Kidney (tissue), 2 donors: ENCODE results near the gene ADAP1.

DNA sequence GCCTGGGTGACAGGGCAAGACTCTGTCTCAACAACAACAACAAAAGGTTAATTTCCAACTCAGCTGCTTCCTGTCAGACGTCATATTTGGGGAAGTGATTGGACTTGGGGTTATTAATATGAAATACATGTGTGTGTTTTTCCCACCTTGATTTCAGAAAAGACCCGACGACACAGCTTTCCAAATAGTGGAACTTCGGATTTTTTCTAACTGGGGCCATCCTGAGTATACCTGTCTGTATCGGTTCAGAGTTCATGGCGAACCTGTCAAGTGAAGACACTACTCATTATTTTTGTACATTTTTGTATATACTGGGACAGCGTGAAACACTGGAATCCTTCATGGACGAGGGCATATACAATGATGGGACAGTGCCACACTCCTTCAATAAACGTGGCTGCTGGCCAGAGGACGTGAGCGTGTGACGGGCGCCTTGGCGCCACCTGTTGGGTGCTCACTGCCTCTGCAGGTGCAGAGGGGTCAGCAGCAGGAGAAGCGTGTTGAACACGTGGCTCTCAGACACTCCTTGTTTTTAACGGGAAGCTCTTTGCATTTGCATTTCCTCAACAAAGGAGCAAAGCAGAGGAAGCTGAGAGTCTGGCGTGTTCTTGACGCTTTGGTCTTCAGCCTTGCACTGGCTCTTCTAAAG lies 3.2 kb upstream of the GET4 start:
- PRO-cap = unidirectional peak, plus-strand start at position 569 of the sequence
- RRBS = no CpG with 5 or more reads among the region's 19 CpGs

DNA sequence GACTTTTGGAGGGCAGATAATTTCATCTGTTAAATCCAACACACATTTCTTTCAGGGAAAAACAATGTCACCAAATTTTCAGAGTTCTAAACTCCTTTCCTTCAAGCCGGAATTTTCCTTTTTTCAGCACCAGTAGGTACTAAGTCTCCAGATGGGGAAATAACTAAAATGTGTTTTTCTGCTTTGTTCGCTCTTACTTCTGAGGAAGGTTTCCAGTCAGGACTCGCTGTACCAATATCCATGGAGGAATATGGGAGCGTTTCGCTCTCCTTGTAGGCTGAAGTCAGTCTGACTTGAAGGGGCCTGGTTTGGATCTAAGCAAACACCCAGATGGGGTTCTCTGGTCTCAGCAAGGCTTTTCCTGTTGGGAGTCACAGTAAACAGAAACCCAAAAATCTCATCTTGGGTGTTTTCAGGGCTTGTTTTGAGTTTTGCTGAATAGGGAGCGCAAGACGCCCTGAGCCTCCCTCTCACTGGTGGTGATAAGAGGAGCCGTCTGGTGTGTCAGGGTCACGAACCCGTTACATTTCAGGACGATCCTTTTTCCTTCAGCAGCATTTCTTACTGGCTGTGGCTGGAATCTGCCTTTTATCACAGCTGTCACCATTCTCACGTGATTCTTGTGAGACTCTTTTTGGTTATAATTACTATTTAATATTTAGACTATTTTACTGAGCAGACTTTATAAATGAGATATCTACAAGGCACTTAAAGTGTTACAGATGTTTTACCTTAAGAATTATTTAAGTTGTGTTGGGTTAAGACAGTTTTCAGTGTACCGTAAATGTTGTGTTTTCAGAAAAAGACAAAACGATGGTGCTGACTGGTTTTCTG lies 2.4 kb upstream of the GET4 start:
- PRO-cap = no peak
- RRBS = no CpG with 5 or more reads among the region's 14 CpGs

GRCh38 chr7:904766-905382 lies 28.5 kb downstream of the GET4 start:
- PRO-cap = no peak
- RRBS = 40% methylated on average over 13 of the region's 30 CpGs

DNA sequence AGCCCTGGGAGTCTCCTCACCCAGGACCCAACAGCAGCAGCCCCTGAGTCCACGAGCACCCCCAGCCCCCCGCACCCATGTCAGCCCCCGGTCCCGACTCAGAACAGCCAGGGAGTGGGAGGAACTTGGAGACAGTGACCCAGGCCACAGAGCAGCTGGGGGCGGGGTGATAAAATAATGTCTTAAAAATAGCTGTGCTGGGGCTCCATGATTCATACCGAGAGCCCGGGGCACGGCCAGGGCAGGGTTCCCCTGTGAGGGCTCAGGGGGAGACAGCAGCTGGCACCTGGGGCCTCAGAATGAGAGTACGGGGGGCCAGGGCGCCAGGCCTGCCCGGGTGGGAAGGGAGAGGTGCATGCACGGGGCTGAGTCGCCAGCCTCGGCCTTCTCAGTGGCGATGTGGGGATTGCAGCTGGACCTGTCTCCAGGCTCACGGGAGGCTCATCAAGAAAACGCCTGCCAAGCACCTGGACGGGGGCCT lies 29.8 kb downstream of the ADAP1 start:
- PRO-cap = no peak
- RRBS = 31% methylated on average over 7 of the region's 18 CpGs

GRCh38 chr7:954360-954945 lies at the start of gene ADAP1:
TSS of gene ADAP1 (minus strand) at chr7:954680.
- PRO-cap = bidirectional peak, plus-strand start at chr7:954677, minus-strand start at chr7:954632
- RRBS = 2% methylated on average over 56 of the region's 98 CpGs

GRCh38 chr7:988290-989147 lies 5.5 kb downstream of the CYP2W1 start:
- PRO-cap = no peak
- RRBS = 5% methylated on average over 10 of the region's 33 CpGs

GRCh38 chr7:1053906-1054846 lies 9.8 kb downstream of the GPR146 start:
- PRO-cap = no peak
- RRBS = 93% methylated on average over 4 of the region's 43 CpGs

DNA sequence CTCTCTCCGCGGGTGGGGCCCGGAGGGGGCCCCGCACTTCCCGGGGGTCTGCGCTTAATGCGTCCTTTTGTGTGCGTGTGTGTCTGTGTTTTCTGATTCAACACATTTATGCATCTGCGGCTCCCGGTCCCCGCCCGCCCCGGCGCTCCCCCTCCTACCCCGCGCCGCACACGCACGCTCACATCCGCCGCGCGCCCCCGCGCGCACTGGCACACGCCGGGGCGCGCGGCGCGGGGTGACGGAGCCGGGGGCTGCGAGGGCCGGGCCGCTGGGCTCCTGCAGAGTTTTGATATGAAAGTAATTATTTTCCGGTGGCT lies 4.7 kb downstream of the UNCX start:
- PRO-cap = no peak
- RRBS = 7% methylated on average over 24 of the region's 39 CpGs

- PRO-cap = no peak
- RRBS = no CpG with 5 or more reads among the region's 21 CpGs
These were observed 4.7 kb downstream of the MICALL2 start for GRCh38 chr7:1454408-1455068.

DNA sequence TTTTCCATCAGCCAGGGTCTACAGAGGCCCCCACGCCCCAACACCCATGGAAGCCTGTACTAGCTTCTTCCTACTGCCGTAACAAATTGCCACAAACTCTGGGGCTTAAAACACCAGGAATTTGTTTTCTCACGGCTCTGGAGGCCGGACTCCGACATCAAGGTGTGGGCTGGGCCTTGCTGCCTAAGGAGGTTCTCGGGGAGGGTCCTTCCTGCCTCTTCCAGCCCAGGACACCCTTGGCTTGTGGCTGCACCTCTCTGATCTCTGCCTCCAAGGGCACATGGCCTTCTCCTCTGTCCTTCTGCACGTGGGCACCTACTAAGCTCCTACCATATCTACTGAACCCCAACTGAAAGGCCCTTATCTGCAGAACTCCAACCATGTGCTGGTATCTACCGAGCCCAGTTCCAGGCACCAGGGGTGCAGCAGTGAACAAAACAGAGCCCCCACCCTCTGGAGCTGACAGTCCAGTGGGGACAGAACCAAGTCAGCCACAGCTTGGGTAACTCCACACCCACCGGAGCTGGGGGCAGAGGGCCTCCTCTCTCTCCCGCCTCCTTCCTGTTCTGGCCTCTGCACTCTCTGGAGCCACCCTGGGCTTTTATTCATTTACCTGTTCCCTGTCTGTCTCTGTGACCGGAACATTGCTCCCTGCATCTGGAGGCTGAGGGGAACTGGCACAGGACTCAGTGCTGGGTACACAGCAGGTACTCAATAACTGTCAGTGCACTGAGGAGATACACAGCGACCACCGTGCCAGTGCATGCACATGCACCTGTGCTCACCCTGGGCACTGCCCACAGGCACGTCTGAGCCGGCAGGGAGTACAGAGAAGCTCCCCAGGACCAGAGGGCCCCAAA lies 2.2 kb downstream of the MICALL2 start:
- PRO-cap = no peak
- RRBS = 26% methylated on average over 5 of the region's 15 CpGs

DNA sequence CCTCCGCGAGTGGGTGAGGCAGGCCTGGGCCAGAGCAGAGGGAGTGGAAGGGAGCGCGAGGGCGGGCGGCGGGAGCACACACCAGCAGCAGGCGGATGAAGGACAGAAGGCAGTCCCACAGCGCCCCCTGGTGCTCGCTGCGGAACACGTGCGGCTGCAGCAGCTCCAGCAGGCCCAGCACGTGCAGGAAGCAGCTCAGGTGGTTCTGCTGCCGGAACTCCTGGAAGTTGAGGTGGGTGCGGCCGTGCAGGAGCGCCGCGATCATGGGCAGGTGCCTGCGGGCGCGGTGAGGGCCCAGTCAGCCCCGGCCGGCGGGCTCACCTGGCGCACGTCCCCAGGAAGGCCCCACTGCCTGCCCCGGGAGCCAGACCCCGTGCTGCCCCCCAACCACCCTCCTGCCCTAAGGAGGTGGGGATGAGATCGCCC lies 14.8 kb upstream of the MICALL2 start:
- PRO-cap = unidirectional peak, minus-strand start at position 101 of the sequence
- RRBS = 27% methylated on average over 12 of the region's 31 CpGs

- PRO-cap = bidirectional peak, plus-strand start at chr7:1538293, minus-strand start at chr7:1538011
- RRBS = 19% methylated on average over 11 of the region's 65 CpGs
These were observed 7.7 kb downstream of the MAFK start for GRCh38 chr7:1537867-1538978.

GRCh38 chr7:1844945-1845765 lies 175.1 kb downstream of the ELFN1 start:
- PRO-cap = no peak
- RRBS = no CpG with 5 or more reads among the region's 57 CpGs

DNA sequence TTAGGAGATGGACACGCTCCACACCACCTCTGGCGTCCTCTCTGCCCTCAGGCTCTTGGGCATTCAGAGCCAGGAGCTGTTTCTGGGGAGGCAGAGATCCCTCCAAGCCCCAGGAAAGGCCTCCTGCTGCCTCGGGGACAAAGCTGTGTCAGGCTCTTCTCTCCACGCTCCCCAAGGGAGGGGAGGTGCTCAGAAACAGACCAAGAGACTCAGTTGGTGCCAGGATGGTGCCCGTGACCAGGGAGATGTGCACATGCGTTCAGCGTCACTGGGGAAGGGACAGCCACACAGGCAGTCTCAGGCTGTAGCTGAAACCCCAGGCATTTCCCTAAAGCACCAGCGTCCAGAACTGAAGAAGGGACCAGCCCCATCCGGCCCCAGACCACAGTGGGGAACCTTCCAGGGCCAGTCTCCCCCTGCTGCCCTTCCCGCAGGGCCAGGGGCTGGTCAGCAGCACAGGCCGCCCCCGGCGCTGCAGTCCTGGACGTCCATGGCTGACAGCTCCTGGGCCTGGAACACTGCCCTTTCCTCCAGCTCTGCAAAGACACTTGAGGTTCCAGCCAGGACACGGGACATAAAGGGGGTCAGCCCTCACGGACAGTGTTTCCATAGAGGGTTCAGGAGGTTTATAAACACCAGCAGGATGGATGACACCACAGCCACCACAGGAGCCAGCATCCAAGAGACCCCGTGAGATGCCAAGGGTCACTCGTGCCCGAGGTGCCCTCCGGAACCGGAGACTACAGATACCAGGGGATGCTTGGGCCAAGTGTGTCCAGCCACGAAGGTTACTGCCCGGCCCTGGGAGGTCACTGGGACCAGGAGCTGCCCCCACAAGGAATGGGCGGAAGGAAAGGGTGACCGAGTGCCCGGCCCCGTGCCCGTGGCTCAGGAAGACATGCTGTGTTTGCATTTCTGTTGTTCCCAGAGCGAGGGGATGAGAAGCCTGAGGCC lies 176.0 kb downstream of the ELFN1 start:
- PRO-cap = no peak
- RRBS = 84% methylated on average over 9 of the region's 29 CpGs

- PRO-cap = no peak
- RRBS = no CpG with 5 or more reads among the region's 38 CpGs
These were observed 252.2 kb downstream of the ELFN1 start for GRCh38 chr7:1922065-1922800.

DNA sequence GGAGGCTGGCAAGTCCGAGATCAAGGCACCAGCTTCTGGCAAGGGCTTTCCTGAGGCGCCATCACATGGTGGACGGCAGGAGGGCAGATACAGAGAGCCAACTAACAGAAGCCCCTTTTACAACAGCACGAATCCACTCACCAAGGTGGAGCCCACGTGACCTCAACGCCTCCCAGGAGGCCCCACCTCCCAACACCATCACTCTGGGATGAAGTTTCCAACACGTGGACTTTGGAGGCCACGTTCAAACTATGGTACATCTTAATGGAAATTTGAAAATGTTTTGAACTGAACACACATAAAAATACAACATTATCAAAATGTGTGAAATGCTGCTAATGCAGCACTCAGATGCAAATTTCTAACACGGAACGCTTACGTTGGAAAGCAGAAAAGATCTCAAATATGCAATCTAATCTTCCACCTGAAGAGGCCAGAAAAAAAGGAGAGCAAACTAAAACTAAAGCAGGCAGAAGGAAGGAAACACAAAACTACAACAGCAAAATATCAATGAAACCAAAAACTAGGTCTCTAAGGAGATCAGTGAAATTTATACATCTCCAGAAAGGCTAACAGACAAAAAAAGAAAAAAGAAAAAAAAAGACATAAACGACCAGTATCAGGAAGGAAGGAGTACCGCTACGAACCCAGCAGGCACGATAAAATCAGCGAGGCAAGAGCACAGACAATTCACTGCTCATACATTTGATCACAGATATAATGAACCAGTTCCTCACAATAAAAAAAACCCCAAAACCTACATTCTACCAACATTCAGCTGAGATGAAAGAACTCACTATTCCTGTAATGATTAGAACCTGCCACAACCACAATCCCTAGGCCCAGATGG lies 255.6 kb downstream of the ELFN1 start:
- PRO-cap = no peak
- RRBS = no CpG with 5 or more reads among the region's 16 CpGs

DNA sequence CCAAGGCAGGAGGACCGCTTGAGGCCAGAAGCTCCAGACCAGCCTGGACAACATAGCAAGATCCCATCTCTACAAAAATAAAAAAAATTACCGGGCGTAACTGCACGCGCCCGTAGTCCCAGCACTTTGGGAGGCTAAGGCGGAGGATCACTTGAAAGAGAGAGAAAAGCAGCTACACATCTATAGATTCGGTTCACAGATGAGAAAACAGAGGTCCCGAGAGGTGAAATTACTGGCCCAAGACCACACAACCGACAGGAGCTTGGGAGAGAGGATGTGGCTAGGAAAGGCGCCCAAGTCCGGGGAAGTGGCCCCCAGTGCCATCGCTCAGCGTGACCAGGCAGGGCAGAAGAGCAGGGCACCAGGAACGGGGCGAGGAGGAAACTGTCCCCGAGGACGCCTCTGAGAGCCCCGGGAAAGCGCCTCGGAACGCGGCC lies 596 bp downstream of the SNX8 start:
- PRO-cap = no peak
- RRBS = 1% methylated on average over 10 of the region's 23 CpGs

DNA sequence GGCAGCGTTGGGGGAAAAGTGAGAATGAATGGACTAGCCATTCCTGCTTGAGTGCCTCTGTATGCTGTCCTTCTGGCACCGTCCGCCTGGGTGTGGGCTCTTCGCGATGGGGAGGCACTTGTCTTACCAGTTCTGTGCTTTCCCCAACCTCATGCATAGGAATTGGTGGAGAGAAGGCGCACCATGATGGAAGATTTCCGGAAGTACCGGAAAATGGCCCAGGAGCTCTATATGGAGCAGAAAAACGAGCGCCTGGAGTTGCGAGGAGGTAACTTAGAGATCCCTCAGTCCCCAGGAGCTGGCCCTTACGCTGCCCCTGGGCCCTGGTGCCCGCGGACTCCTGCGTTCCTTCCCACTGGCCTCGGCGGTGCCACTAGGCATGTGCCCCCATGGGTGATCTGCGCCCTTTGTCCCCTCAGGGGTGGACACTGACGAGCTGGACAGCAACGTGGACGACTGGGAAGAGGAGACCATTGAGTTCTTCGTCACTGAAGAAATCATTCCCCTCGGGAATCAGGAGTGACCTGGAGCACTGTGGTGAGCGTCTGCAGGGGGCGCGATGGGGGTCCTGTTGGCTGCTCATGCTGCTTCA lies 24.3 kb upstream of the CHST12 start:
- PRO-cap = no peak
- RRBS = no CpG with 5 or more reads among the region's 26 CpGs

GRCh38 chr7:2405289-2405868 lies 2.0 kb downstream of the CHST12 start:
- PRO-cap = no peak
- RRBS = no CpG with 5 or more reads among the region's 19 CpGs

DNA sequence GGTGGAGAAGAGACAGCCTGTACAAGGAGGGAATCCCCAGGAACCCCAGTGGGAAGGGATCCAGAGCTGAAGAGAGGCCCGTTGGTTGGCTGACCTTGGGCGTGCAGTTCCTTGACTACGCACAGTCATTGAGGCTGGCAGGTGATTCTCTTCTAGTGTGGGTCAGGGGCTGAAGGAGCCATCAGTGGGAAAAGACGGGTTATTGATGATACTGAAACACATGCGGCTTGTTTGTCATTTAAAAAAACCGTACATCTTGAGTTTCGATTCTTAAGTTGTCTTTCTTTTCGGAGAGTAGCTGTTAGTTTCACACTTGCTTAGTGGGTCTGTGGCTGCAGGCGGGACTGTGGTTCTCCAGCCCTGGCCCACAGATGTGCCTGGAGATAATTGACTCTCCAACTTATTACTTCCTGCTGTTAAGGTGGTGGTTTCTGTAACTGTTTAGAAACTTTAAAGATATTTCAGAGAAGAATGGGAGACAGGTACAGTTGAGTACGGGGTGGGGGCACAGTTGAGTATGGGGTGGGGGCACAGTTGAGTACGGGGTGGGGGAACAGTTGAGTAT lies 2.5 kb downstream of the CHST12 start:
- PRO-cap = no peak
- RRBS = no CpG with 5 or more reads among the region's 11 CpGs